Testis (tissue), 5 donors: ENCODE measurements around the gene TAMM41.

DNA sequence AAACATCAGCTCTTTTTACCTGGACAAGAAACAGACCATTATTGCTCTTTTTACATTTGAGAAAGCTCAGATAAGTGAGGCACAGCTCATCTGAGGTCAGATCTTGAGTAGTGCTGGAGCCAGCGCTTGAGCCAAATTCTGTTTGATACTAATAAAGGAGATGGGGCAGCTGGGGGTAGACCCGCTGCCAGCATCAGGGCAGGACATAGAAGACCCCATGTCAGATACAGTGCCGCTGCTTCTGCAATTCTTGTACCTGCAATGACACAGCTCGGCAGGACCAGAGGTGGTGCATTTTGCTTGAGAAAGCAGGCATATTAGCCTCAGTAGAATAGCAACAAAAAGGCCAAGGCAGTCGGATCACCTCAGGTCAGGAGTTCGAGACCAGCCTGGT, 39.4 kb downstream of the IRAK2 start:
- PRO-cap, 3 experiments: no peak in any of the 3 experiments
- RAMPAGE, long total RNA, 2 experiments: no peak in any of the 2 experiments
- RRBS: no CpG with 5 or more reads among the region's 6 CpGs

- PRO-cap, 3 experiments: no peak in any of the 3 experiments
- RAMPAGE, long total RNA, 2 experiments: no peak in any of the 2 experiments
- RRBS: no CpG with 5 or more reads among the region's 3 CpGs
Measured at GRCh38 chr3:10223536-10224140, 24.6 kb upstream of the TATDN2 start.

- PRO-cap, 3 experiments: no peak in any of the 3 experiments
- RAMPAGE, long total RNA, 2 experiments: no peak in any of the 2 experiments
- RRBS: 88% methylated on average over 2 of the region's 21 CpGs
Measured at GRCh38 chr3:10225795-10226805, 22.2 kb upstream of the TATDN2 start.

- PRO-cap, 3 experiments: no peak in any of the 3 experiments
- RAMPAGE, long total RNA, 2 experiments: no peak in any of the 2 experiments
- RRBS: 89% methylated on average over 5 of the region's 14 CpGs
Measured at GRCh38 chr3:10334362-10334844, 13.5 kb upstream of the SEC13 start.

DNA sequence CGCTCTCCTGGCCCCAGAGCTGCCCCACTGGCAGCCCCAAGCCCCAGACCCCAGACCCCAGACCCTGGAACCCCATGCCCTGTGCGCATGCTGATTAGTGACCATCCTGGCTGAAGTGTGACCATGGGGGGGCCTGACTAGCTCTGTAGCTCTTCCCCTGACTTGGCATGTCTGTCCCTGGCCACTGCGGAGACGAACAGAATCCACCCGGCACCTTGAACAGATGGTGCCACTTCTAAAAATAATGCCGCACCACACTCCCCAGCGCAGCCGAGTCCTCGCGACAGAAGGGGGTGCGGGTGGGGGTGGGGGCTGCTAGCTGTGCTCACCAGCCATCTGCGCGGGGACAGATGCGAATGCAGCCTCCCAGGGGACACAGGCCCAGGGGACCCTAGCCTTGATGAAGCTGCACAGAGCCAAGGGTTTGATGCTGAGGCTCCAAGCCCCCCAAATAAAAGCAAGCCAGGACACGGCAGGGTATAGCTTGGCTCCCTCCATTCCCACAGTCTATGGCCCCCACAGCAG, 41.4 kb downstream of the ATP2B2 start:
- PRO-cap, 3 experiments: no peak in any of the 3 experiments
- RAMPAGE, long total RNA, 2 experiments: no peak in any of the 2 experiments
- RRBS: no CpG with 5 or more reads among the region's 15 CpGs

DNA sequence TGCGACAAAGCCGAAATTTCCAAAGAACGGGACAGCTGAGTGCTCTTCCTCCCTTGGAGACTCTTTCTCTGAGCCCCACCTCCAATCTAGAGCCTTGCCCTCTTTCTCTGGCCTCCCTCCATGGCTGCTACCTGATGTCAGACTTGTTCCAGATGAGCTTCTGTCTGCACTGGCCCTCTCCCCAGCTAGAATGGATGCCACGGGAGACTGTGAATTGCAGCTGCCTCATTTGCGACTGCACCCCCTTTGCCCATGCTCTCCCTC, 13.0 kb downstream of the ATP2B2 start:
- PRO-cap, 3 experiments: no peak in any of the 3 experiments
- RAMPAGE, long total RNA, 2 experiments: no peak in any of the 2 experiments
- RRBS: no CpG with 5 or more reads among the region's 5 CpGs

GRCh38 chr3:10707867-10708390, 108.1 kb upstream of the SLC6A11 start:
- PRO-cap, 3 experiments: no peak in any of the 3 experiments
- RAMPAGE, long total RNA, 2 experiments: no peak in any of the 2 experiments
- RRBS: 2% methylated on average over 26 of the region's 64 CpGs

GRCh38 chr3:11136588-11138009, 17.2 kb upstream of the HRH1 start:
- PRO-cap, 3 experiments: no peak in any of the 3 experiments
- RAMPAGE, long total RNA, 2 experiments: no peak in any of the 2 experiments
- RRBS: 33% methylated on average over 2 of the region's 34 CpGs

GRCh38 chr3:11288339-11288580, 16.1 kb downstream of the ATG7 start:
- PRO-cap, 3 experiments: no peak in any of the 3 experiments
- RAMPAGE, long total RNA, 2 experiments: no peak in any of the 2 experiments

GRCh38 chr3:11291215-11291666, 19.0 kb downstream of the ATG7 start:
- PRO-cap, 3 experiments: no peak in any of the 3 experiments
- RAMPAGE, long total RNA, 2 experiments: no peak in any of the 2 experiments
- RRBS: no CpG with 5 or more reads among the region's 2 CpGs

DNA sequence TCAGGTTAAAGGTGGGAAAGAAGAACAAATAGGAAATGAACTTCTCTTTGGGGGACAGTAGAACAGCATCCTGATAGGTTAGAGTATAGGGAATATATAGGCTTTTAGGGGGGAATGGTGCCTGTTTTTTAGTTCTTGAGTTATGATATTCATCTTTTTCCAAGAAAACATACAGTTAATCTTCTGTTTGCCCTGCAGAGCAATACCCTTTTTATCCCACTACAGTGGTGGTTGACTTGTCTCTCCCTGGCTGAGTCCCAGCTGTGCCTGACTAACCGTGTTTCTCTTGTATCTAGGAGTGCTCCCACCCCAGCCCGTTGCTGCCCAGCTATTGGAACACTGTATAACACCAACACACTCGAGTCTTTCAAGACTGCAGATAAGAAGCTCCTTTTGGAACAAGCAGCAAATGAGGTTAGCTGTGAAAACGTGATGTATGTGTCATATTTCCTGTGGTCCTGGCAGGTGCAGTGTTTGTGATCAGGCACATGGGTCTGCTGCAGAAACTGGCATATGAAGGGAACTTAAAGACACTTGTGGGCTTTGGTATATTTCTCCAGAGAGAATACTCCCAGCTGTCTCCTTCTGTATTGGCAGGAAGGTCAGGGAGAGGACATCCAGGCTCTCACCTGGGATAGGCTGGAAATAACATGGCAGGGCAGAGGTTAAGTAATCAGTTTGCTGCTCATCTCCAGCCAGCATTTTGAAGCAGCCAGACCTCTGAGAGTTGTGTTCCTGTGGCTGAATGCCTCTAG, 34.6 kb downstream of the ATG7 start:
- PRO-cap, 3 experiments: no peak in any of the 3 experiments
- RAMPAGE, long total RNA, 2 experiments: no peak in any of the 2 experiments
- RRBS: no CpG with 5 or more reads among the region's 4 CpGs

DNA sequence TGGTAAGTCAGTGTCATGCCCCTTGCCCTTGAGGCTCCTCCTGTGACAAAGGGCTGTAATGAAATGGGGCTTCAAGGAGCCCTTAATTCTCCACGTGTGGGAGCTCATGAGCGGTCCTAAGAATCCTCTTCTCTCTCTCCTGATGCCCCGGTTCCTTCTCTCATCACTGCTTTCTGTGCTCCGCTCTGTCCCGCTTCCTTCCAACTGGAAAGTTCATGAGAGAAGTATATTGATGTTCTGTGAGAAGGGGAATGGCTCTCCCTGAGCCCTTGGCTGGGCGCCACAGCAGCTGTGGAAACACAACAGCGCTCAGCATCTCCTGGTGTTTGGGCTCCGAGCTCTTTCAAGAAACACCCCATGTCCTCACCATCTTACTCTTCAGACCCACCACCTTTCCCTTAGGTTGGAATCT, 161.8 kb downstream of the VGLL4 start:
- PRO-cap, 3 experiments: no peak in any of the 3 experiments
- RAMPAGE, long total RNA, 2 experiments: no peak in any of the 2 experiments
- RRBS: no CpG with 5 or more reads among the region's 8 CpGs

DNA sequence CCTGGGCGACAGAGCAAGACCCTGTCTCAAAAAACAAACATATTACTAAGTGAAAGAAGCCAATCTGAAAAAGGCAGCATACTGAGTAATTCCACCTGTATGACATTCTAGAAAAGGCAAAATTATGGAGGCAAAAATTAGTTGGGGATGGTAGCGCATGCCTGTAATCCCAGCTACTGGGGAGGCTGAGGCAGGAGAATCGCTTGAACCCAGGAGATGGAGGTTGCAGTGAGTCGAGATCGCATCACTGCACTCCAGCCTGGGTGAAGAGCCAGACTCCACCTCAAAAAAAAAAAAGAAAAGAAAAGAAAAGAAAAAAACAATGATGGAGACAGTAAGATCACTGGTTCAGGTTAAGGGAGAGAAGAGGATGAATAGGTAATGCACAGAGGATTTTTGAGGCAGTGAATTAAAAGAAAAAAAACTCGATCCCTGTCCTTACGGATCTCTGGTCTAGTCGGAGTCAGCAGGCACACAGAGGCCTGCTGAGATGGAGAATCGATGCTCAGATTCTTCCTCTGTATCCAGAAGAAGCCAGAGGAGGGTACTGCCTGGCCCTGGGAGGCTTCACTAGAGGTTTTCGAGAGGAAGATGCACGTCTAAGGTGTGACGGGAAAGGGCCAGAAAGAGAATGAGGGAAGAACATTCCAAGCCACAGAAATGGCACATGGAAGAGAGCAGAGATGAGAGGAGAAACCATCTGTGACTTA, 126.5 kb downstream of the VGLL4 start:
- PRO-cap, 3 experiments: no peak in any of the 3 experiments
- RAMPAGE, long total RNA, 2 experiments: no peak in any of the 2 experiments
- RRBS: no CpG with 5 or more reads among the region's 12 CpGs

DNA sequence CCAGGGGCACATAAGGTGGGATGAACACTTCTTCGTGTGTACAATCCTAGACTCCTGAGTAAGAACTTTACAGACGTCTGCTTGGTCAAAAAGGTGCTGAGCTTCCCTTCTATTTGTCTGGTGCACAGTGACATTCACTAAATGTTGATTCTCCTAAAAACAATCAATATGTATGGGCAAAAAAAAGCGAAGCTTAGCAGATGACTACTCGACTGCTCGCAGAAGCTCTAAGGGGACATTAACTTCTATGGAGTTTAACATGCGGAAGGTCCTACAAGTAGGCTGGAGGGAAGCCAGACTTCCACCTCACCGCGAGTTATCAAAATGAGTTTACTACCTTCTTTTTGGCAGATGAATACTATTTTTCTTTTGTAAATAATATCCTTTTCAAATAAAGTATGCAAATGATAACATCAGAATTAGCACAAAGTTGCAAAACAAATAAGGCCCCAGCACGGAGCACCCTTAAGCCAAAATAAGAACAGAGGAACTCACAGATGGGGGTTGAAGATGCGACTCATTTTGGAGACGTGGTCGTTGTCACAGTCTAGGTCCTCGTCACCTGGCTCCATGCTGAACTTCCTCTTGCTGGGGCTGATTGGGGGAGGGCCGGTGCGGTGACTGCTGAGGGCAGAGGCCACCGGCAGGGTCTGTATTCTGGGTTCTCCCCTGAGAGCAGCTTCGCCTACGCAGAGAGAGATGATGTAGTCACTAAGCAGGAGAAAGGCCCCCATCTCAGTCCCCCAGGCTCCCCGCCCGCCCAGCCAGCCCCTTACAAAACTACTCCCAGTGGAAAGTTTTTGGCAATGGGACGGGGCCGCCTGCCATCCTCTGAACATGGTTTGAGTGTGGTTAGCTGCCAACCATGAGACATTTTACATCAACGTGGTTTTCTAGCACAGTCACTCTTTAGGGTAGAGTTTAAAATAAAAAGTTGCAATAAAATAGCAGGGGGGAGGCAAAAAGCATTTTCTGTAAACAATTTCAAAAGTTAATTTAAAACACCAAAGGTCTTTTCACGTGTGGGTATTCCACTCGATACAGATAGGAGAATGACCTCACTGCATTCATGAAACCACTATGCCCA, 42.0 kb downstream of the VGLL4 start:
- PRO-cap, 3 experiments: no peak in any of the 3 experiments
- RAMPAGE, long total RNA, 2 experiments: no peak in any of the 2 experiments
- RRBS: no CpG with 5 or more reads among the region's 25 CpGs

GRCh38 chr3:11613079-11613680, 30.5 kb downstream of the VGLL4 start:
- PRO-cap, 3 experiments: peak in 3 of 3 experiments; most common plus-strand start chr3:11613552 (in 1); most common minus-strand start chr3:11613424 (in 3)
- RAMPAGE, long total RNA, 2 experiments: no peak in any of the 2 experiments
- RRBS: no CpG with 5 or more reads among the region's 11 CpGs

GRCh38 chr3:11641373-11642374, 2.0 kb downstream of the VGLL4 start:
- PRO-cap, 3 experiments: peak in 3 of 3 experiments; most common plus-strand start chr3:11641784 (in 3); most common minus-strand start chr3:11641506 (in 1)
- RAMPAGE, long total RNA, 2 experiments: no peak in any of the 2 experiments
- RRBS: no CpG with 5 or more reads among the region's 15 CpGs

DNA sequence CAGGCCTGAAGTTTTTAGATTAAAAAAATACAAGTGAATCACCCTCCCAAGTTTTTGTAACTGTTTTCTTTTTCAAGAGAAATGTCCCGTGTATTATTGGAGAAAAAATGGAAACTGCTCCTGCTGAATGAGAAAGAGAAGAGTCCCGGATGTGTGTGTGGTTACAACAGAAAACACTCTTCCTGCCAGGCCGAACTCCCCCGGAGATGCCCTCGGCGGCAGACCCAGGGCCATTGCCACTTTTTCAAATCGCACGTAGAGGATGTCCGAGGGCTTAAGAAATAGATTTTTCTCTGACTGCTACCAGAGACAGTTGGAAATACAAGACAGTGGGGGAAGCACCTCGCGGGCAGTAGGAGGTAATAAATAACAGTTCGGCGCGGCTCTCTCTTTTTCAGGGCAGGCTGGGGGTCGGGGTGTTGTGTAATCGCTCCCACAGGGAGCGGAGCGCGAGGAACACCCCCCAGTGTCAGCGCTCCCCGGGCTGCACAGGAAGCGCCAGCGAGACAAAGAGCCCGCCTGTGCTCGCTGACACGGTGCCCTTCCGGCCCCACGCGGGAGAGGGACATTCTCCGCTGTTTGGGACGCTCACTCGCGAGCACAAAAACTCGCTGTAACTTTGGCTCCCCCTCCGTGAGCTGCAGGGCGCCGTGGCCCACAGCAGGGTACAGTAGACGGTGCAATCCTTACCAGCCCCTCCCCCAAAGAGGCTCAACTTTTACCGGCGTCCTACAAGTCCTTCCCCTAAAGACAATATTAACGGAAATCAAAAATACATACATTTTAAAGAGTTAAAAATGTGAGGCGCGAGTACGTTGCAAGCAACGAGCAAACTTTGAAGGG, 1.1 kb downstream of the VGLL4 start:
- PRO-cap, 3 experiments: peak in 3 of 3 experiments; most common plus-strand start position 568 of the sequence (in 3); most common minus-strand start position 490 of the sequence (in 3)
- RAMPAGE, long total RNA, 2 experiments: no peak in any of the 2 experiments
- RRBS: 2% methylated on average over 9 of the region's 45 CpGs

- PRO-cap, 3 experiments: peak in 3 of 3 experiments; most common plus-strand start chr3:11719734 (in 3); most common minus-strand start chr3:11719461 (in 3)
- RAMPAGE, long total RNA, 2 experiments: start-site peak on the plus strand in 1 of 2 experiments, at chr3:11719581-11719620 at its widest, 6 reads per replicate; start-site peak on the minus strand in 2 of 2 experiments, at chr3:11719439-11719484 at its widest, 120 to 312 reads per replicate
- RRBS: 2% methylated on average over 50 of the region's 123 CpGs
Measured at GRCh38 chr3:11718932-11720071, 75.6 kb upstream of the VGLL4 start.

GRCh38 chr3:11795604-11796126, 51.0 kb downstream of the TAMM41 start:
- PRO-cap, 3 experiments: no peak in any of the 3 experiments
- RAMPAGE, long total RNA, 2 experiments: no peak in any of the 2 experiments
- RRBS: no CpG with 5 or more reads among the region's 4 CpGs

- PRO-cap, 3 experiments: peak in 3 of 3 experiments; most common plus-strand start chr3:11847027 (in 2); most common minus-strand start chr3:11846880 (in 2)
- RAMPAGE, long total RNA, 2 experiments: no peak in any of the 2 experiments
- RRBS: 2% methylated on average over 4 of the region's 80 CpGs
Measured at GRCh38 chr3:11846011-11847313, at the start of gene TAMM41. Gene TAMM41, minus strand, starts transcription at chr3:11846885.